Stomach (tissue), 7 donors: ENCODE measurements around the gene GLB1L3.

GRCh38 chr11:130434387-130434781, 6.0 kb upstream of the ADAMTS8 start:
- PRO-cap, result no peak
- RAMPAGE, long total RNA, 5 experiments, result no peak in any of the 5 experiments
- RRBS, result no CpG with 5 or more reads among the region's 13 CpGs

DNA sequence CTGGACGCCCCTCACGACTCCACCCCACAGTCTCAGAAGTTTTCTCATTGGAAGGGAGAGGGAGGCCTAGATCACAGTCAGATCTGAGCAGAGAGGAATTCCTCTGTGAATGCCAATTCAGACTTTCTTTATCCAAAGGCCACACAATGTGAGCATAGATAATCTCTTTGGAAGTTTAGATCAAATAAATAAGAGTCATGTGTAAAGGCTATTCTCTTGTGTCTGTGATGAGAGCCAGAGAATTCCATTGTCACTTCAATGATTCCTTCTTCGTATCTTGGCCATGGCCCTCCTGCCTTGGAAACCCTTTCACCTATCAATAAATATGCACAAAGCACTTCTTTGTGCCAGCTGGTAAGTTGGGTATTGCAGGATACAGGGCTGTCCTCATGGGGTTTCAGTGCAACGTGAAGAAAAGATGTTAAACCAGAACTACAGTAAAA, 142.9 kb downstream of the SNX19 start:
- PRO-cap, result no peak
- RAMPAGE, long total RNA, 5 experiments, result no peak in any of the 5 experiments
- RRBS, result no CpG with 5 or more reads among the region's 4 CpGs

DNA sequence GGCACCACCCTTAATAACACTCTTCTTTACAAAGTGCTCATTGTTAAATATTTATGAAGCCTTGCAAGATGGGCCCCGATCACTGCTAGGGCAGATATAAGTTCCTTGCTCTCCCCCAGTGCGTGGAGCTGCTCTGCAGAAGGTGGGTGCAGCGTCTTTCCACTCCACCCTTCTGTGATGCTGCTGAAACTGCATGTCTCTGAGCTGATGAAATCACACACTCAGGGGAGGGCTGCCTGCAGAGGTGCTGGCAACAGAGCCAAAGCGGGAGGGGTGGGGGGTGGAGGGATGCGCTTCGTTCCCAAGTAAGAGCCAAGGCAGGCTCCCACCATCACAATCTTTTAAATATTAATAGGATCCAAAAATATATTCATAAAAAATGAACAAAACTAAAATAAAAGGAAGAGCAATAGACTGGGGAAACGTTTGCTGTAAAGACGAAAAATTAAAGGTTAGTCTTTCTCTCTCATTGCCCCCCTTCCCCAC, 116.5 kb upstream of the NTM start:
- PRO-cap, result no peak
- RAMPAGE, long total RNA, 5 experiments, result no peak in any of the 5 experiments
- RRBS, result no CpG with 5 or more reads among the region's 8 CpGs

DNA sequence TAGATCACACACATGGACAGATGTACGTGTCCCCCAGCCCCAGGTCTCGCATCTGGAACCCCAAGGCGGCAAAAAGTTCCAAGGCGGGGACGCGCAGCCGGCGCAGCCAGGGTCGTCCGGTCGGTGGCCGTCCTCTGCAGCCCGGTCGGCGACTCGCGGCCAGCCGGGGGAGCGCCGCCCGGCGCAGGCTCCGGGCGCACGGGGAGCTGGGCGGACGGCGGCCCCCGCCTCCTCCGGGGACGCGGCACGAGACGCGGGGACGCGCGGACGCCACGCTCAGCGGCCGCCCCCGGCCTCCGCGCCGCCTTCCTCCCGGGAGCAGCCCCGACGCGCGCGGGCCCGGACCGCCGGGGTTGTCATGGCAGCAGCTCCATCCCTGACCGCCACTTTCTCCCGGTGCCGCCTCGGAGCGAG, 588.7 kb downstream of the OPCML start:
- PRO-cap, result no peak
- RAMPAGE, long total RNA, 5 experiments, result no peak in any of the 5 experiments
- RRBS, result 17% methylated on average over 17 of the region's 60 CpGs

DNA sequence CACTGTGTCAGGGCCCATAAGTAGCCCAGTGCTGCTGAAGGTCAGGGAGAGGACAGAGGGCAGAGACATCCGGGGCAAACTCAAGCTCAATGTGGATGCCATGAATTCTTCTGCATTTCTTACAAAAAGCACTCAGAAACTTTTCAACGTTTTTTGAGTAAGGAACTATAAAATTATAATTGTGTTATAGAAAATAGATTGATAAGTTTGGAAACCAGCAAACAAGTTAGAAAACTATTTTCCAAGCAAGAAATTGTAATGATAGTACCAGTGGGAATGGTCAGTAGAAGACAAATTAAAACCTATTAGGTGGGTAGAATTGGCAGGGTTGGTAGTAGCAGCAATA, 285.8 kb downstream of the OPCML start:
- PRO-cap, result no peak
- RAMPAGE, long total RNA, 5 experiments, result no peak in any of the 5 experiments
- RRBS, result no CpG with 5 or more reads among the region's 2 CpGs

- PRO-cap, result no peak
- RAMPAGE, long total RNA, 5 experiments, result no peak in any of the 5 experiments
- RRBS, result 3% methylated on average over 6 of the region's 20 CpGs
Measured at GRCh38 chr11:133927860-133928266, 28.9 kb downstream of the IGSF9B start.

DNA sequence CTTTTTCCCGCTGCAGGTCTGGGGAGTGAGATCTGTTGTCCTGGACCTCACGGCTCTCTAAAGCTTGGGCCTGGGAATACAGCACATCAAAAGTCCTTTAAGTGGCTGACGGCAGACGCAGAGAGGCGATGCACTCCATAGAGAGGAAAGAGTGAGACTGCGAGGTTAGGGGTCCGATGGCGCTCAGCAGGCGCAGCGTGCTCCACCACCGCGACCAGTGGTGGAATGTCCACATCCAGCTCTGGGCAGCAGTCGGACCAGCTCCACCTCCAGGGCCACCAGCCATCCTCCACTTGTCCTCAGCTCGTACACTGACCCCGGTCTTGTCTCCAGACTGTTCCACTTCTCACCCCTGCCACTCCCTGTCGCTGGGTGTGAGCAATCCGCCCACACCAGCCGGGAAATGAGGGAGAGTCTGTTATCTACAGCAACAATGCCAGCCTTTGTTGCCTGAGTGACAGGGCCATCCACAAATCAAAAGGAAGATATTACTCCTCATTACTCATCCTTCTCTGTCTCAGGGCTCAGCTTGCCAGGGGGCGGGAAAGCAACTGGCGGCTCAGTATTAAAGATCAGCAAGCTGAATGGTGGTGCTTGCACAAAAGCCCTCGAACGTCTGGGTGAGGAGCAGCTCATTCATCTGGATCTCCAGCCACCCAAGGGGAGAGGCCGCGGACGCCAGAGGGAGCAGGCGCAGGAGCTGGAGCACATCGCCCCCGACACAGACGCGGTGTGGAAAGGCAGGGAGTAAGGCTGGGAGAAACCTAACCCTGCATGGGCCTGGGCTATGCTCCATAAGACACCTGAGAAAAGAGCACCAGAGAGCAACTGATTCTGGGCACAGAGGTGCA, 22.1 kb downstream of the IGSF9B start:
- PRO-cap, result no peak
- RAMPAGE, long total RNA, 5 experiments, result no peak in any of the 5 experiments
- RRBS, result 20% methylated on average over 4 of the region's 30 CpGs

GRCh38 chr11:133954912-133956180, 1.4 kb downstream of the IGSF9B start:
- PRO-cap, result bidirectional peak, plus-strand start at chr11:133955756, minus-strand start at chr11:133955600
- RAMPAGE, long total RNA, 5 experiments, result no peak in any of the 5 experiments
- RRBS, result 11% methylated on average over 33 of the region's 84 CpGs

GRCh38 chr11:134008553-134008925, 51.8 kb upstream of the IGSF9B start:
- PRO-cap, result no peak
- RAMPAGE, long total RNA, 5 experiments, result no peak in any of the 5 experiments
- RRBS, result no CpG with 5 or more reads among the region's 4 CpGs

DNA sequence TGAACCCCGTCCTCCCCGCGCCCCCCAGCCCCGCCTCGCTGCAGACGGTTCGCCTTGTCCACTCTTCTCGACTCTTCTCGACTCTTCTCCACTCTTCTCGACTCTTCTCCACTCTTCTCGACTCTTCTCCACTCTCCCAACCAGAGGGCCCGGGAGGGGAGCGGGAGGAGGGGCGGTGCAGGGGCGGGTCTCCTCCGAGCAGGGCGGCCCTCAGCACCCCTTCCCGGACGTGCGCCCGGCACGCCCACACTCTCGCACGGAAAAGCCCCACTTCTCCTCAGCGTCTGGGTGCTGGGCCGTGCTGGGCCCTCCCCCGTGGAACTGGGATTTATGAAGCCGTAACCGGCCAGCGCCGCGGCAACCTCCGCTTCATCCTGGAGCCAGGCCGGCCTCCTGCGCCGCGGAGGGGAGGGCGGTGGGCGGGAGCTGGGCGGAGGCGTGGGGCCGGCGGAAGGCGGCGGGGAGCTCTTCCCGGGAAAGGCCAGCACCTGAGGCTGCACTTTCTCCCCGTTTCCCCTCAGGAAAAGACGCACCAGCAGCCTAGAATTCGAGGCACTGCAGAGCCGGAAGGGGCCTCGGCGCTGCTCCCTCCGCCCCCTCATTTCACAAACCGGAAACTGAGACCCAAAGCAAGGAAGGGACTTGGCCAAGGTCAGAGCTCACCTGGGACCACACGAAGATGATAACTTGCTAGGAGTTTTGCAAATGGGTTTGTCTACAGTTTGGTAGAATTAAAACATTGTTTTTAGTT, 31.7 kb upstream of the JAM3 start:
- PRO-cap, result bidirectional peak, plus-strand start at position 249 of the sequence, minus-strand start at position 151 of the sequence; bidirectional peak, plus-strand start at position 543 of the sequence, minus-strand start at position 395 of the sequence
- RAMPAGE, long total RNA, 5 experiments, result start-site peak on the plus strand in 1 of 5 experiments, centred at position 203 of the sequence, 6 reads per replicate
- RRBS, result 2% methylated on average over 34 of the region's 55 CpGs

GRCh38 chr11:134177892-134178377, 45.8 kb downstream of the NCAPD3 start:
- PRO-cap, result no peak
- RAMPAGE, long total RNA, 5 experiments, result no peak in any of the 5 experiments
- RRBS, result no CpG with 5 or more reads among the region's 2 CpGs

DNA sequence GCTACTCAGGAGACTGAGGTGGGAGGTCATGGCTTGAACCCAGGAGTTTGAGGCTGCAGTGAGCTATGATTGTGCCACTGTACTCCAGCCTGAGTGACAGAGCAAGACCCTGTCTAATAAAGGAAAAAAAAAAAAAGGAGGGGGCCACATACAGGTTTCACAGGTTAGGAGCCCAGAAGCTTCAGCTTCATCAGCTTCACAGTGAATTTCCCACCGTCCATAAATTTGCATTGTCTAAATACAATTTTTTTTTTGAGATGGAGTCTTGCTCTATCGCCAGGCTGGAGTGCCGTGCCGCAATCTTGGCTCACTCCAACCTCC, 7.0 kb upstream of the GLB1L3 start:
- PRO-cap, result no peak
- RAMPAGE, long total RNA, 5 experiments, result no peak in any of the 5 experiments
- RRBS, result no CpG with 5 or more reads among the region's 4 CpGs

GRCh38 chr11:134275899-134277068, at the start of gene GLB1L3:
TSS of gene GLB1L3 (plus strand) at chr11:134276379.
- PRO-cap, result unidirectional peak, minus-strand start at chr11:134276201
- RAMPAGE, long total RNA, 5 experiments, result no peak in any of the 5 experiments
- RRBS, result 9% methylated on average over 43 of the region's 129 CpGs

- PRO-cap, result no peak
- RAMPAGE, long total RNA, 5 experiments, result no peak in any of the 5 experiments
- RRBS, result no CpG with 5 or more reads among the region's 13 CpGs
Measured at GRCh38 chr11:134583988-134584333, 171.9 kb upstream of the B3GAT1 start.